GM12891 (cell line): ENCODE measurements around a stretch of chr13.

GRCh38 chr13:114280263-114280929 lies 1.0 kb upstream of the UPF3A start:
- RRBS = no CpG with 5 or more reads among the region's 14 CpGs

- RRBS = no CpG with 5 or more reads among the region's 7 CpGs
These were observed 10.1 kb downstream of the UPF3A start for GRCh38 chr13:114291413-114292010.

DNA sequence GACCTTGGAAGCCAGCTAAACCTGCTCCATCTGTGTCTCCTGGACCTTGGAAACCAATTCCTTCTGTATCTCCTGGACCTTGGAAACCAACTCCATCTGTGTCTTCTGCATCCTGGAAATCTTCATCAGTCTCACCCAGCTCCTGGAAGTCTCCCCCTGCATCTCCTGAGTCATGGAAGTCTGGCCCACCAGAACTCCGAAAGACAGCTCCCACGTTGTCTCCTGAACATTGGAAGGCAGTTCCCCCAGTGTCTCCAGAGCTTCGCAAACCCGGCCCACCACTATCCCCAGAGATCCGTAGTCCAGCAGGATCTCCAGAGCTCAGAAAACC lies 10.5 kb downstream of the CHAMP1 start:
- RRBS = no CpG with 5 or more reads among the region's 5 CpGs